SJCRH30 (cell line): ENCODE results near the gene BBX.

GRCh38 chr3:100735346-100736119 is 26.2 kb downstream of the TFG start:
- RAMPAGE, long total RNA = no peak

- RAMPAGE, long total RNA = no peak
These were observed 23.7 kb downstream of the ABI3BP start for GRCh38 chr3:100969630-100969909.

DNA sequence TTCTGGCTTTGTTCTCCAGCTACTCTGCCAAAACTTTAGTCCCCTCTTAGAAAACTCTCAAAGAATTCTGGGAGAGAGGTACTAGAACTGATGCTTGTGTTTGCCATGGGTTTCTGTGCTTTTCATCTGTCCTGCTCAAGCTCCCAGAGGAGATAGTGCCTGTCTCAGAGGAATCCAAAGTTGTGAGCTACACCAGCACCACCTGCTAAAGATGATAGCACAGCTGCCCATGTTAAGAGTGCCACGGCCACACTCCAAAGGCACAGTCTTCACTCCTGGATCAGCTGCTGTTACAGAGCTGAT is 150.0 kb downstream of the IMPG2 start:
- RAMPAGE, long total RNA = no peak

- RAMPAGE, long total RNA = no peak
These were observed 5.4 kb upstream of the SENP7 start for GRCh38 chr3:101518377-101518921.

GRCh38 chr3:101573913-101574117 is 165 bp upstream of the PCNP start:
- RAMPAGE, long total RNA = no peak

DNA sequence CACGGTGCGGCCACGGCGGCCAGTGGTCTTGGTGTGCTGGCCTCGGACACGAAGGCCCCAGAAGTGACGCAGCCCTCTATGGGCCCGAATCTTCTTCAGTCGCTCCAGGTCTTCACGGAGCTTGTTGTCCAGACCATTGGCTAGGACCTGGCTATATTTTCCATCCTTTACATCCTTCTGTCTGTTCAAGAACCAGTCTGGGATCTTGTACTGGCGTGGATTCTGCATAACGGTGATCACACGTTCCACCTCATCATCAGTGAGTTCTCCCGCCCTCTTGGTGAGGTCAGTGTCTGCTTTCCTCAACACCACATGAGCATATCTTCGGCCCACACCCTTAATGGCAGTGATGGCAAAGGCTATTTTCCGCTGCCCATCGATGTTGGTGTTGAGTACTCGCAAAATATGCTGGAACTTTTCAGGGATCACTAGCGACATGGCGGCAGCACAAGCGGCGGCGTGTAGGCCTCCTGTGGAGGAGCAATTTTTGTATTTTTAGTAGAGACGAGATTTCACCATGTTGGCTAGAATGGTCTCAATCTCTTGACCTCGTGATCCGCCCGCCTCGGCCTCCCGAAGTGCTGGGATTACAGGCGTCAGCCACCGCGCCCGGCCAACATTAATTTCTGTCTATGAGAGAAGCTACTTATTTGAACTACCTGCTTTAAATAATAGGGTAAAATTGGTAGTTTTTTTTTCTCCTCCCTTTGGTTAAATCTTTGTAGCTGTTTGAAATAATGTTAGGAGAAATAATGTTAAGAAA is 2.7 kb downstream of the PCNP start:
- RAMPAGE, long total RNA = start-site peak on the minus strand centred at position 479 of the sequence, 10 bp wide, 362 and 126 reads in 2 replicates

- RAMPAGE, long total RNA = no peak
These were observed 38.8 kb downstream of the ZBTB11 start for GRCh38 chr3:101637703-101638954.

- RAMPAGE, long total RNA = no peak
These were observed 36.4 kb downstream of the ZBTB11 start for GRCh38 chr3:101640262-101641209.

- RAMPAGE, long total RNA = no peak
These were observed 1.8 kb downstream of the NFKBIZ start for GRCh38 chr3:101851088-101851638.

- RAMPAGE, long total RNA = no peak
These were observed 15.2 kb downstream of the NFKBIZ start for GRCh38 chr3:101864430-101864899.

DNA sequence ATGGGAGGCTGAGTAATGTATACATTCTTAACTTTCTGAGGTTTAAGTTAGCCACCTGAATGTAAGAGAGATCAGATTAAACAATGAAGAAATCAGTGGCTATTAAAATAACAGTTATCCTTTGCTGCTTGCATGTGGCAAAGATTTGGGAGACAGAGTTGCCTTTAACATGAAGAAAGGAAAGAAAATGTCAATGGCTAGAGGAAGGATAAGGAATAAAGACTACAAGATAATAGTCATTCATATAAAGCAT is 330.0 kb downstream of the ZPLD1 start:
- RAMPAGE, long total RNA = no peak

GRCh38 chr3:104437037-104437545 is 929.6 kb upstream of the ALCAM start:
- RAMPAGE, long total RNA = no peak

DNA sequence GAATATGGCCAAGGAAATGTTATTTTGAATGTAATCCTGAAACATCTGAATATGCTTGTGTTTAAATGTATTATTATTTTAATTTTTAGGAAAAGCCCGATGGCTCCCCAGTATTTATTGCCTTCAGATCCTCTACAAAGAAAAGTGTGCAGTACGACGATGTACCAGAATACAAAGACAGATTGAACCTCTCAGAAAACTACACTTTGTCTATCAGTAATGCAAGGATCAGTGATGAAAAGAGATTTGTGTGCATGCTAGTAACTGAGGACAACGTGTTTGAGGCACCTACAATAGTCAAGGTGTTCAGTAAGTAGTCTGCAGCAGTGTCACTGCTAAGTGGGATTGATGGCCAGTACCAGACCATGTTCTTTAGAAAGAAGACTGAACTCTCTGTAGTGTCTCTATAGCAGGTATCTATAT is 157.5 kb downstream of the ALCAM start:
- RAMPAGE, long total RNA = no peak

GRCh38 chr3:105784652-105785294 is 84.0 kb downstream of the CBLB start:
- RAMPAGE, long total RNA = no peak

- RAMPAGE, long total RNA = no peak
These were observed 67.4 kb downstream of the CBLB start for GRCh38 chr3:105801432-105801866.

GRCh38 chr3:105823744-105824825 is 44.7 kb downstream of the CBLB start:
- RAMPAGE, long total RNA = no peak

DNA sequence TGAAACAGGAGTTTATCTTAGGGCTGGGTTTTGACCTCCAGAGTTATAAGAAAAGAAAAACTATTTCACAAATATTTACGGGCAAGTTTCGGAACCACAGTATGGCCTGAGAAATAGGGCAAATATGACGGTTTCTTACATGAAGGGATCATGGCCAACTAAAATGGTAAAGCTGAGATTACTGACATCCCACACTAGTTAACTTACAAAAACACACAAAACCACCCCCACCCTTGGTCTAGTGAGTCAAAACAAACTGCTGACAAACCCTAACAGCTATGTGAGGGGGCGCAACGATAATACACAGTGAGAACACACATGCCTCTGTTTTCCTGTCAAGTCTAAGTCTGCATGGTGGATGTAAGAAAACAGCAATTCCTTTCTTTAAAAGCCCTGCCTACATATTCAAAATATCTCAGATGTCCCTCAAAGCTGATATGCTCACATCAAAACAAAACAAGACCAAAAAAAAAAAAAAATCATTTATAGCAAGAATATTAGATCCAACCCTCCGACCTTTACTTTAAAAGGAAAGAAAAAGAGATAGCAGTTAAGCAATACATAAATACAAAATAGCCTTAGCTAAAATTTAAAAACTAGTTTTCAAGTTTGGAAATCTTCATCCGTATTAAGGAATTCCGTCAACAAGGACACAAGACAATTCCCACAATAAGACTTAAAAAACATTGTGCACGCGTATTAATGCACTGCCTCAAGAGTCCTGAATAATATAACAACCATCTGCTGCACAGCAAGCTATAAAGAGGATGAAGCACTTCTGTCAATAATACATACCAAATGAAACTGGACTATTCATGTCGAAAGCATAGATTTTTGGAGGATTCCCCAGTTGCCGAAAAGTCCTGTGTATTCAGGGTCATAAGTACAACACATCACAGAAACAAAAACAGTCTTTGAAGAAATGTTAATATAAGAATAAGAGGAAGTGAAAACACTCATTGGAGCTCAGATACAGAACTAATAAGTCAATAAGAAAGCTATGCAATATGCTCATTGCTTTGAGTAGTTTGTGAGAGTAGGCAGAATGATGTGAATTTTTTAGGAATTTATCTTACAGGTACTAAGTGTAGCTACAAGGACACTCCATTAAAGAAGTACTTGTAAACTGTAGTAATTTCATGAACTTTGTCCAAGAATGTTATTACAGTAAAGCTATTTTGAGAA is 31.9 kb downstream of the CBLB start:
- RAMPAGE, long total RNA = no peak

GRCh38 chr3:105997927-105998627 is 129.3 kb upstream of the CBLB start:
- RAMPAGE, long total RNA = no peak

- RAMPAGE, long total RNA = no peak
These were observed 732.9 kb upstream of the CCDC54 start for GRCh38 chr3:106644416-106644672.

DNA sequence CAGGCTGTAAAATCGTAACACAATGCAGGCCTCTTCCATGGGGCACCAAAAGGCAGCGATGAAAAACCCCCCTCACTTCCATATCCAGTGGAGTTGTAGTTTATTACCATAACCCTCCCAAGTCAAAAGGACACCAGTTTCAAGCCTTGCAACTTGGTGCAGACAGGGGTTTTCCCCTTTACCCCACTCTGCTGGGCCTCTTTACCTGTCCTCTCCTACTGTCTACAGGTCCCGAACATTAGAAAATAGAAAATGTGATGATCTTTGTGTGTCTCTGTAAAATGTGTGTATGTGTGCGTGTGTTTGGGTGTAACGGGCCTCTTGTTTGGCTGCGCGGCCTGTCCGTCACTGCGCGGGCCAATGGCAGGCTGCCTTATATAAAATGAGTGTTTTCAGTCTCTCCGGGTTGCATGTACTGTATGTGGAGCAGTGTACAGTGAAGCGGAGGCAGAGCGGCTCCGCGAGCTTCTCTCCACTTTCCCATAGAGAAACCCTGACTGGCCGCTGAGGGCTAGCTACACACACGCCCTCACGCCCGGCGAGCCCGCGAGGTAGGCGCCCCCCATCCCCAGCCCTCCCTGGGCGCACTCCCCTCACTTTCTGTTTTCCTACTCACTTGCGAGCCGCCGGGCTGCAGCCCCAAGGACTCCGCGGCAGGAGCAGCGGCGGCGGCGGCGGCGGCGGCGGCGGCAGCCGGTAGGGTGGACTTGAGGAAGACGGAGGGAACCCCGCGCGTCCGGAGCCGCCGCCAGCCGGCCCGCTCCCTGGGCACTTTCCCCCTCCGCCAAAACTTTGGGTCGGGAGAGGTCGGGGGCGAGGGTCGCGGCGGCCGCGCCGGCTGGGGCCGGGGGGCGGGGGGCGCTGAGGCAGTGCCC is at the start of gene BBX:
Gene BBX (plus strand): TSS at position 406 of the 875 bp plus-strand sequence.
- RAMPAGE, long total RNA = no peak